Thoracic aorta endothelial cell (primary cell): ENCODE results near the gene SLC1A1.

DNA sequence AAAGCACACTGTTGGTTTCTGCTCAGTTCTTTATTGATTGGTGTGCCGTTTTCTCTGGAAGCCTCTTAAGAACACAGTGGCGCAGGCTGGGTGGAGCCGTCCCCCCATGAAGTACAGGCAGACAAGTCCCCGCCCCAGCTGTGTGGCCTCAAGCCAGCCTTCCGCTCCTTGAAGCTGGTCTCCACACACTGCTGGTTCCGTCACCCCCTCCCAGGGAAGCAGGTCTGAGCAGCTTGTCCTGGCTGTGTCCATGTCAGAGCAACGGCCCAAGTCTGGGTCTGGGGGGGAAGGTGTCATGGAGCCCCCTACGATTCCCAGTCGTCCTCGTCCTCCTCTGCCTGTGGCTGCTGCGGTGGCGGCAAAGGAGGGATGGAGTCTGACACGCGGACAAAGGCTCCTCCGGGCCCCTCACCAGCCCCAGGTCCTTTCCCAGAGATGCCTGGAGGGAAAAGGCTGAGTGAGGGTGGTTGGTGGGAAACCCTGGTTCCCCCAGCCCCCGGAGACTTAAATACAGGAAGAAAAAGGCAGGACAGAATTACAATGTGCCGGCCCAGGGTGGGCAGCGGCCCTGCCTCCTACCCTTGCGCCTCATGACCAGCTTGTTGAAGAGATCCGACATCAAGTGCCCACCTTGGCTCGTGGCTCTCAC lies 14.6 kb downstream of the WASHC1 start:
- CAGE, long polyA plus RNA, result no peak

DNA sequence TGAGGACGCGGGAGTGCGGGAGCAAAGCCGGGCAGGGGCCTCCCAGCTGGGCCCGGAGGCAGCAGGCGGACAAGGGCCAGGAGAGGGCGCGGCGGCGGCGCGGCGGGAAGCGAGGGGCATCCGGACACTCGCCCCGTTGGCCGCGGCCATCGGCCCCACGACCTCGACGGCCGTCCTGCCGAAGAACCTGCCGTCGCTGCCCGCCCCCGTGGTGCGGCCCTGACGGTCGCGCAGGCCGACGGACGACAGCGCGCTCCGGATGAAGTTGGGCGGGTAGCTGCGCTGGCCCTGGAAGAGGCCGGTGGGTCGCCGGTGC lies 43.7 kb upstream of the WASHC1 start:
- CAGE, long polyA plus RNA, result no peak

GRCh38 chr9:211407-211960 lies 3.2 kb upstream of the DOCK8 start:
- CAGE, long polyA plus RNA, result no peak

GRCh38 chr9:297056-297422 lies 82.4 kb downstream of the DOCK8 start:
- CAGE, long polyA plus RNA, result no peak

DNA sequence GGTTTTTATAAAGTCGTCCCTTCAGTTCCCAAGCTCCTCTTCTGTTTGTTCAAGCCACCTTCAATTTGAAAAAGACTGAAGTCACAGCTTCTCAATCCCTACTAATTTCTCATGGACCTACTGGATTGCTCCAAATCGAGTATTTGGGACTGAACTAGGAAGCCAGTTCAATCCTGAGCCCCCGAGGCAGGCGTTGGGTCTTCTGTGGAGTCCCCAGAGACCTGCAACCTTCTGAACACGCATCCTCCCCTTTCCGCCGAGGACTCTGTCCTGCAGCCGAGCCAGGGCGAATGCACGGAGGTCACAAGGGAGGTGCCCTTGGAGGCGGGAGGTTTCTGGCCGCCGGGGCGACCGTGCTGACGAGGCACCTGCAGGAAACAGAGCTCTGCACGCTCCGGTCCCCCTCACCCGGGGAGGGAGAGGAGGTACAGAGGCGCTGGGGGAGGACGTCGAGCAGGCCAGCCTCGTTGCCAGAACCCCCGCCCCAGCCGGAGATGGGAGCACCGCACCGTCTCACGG lies 737 bp upstream of the KANK1 start:
- CAGE, long polyA plus RNA, result no peak

DNA sequence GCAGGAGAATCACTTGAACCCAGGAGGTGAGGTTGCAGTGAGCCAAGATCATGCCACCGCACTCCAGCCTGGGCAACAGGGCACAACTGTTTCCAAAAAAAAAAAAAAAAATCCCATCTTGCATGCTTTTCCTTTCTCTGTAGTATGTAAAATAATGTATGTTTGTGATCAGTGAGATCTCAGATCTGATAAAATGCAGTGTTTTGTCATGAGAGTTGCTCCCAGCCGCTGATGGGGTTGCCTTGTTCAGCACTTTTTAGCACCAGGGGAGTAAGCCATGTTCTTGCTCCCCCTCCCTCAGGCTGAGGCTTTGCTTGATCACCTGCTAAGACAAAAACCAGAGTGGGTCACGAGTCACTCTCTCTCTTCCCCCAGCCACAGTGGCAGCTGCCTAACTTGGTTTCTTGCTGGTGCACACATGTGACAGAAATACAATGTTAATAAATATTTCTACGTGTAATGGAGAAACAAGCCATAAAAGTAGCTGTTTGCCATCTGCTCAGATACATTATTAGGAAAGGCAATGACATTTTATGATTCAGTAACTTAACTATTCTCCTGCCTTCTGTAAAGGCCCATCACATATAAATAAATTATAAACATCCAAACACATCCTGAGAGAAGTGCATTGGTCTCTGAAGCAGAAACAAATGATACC lies 124.6 kb downstream of the KANK1 start:
- CAGE, long polyA plus RNA, result no peak

GRCh38 chr9:655786-656545 lies 151.5 kb downstream of the KANK1 start:
- CAGE, long polyA plus RNA, result no peak

GRCh38 chr9:971612-972420 lies 4.6 kb upstream of the DMRT3 start:
- CAGE, long polyA plus RNA, result no peak

DNA sequence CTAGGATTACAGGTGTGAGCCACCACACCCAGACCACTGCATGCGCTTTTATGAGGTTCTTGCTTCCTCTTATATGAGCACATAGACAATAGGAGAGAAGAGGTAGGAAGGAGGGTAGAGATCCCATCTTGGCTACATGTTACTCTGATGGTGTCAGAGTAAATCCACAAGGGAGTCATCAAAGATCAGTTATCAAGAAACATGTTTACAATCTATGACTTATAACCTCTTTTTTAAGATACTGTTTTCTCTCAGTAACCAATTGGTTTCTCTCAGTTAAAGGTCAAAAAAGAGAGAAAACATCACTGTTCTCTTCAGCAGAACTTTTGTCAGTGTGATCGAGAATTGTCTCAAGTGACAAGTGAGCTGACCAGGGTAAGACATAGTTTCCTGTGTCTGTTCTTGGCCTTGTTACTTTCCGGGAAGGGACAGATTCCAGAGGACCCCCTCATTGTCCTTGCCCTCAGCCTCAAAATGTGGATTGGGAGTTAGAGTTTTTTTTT lies 248.9 kb downstream of the DMRT2 start:
- CAGE, long polyA plus RNA, result no peak

- CAGE, long polyA plus RNA, result no peak
These were observed 2.3 kb downstream of the SMARCA2 start for GRCh38 chr9:2017264-2017950.

DNA sequence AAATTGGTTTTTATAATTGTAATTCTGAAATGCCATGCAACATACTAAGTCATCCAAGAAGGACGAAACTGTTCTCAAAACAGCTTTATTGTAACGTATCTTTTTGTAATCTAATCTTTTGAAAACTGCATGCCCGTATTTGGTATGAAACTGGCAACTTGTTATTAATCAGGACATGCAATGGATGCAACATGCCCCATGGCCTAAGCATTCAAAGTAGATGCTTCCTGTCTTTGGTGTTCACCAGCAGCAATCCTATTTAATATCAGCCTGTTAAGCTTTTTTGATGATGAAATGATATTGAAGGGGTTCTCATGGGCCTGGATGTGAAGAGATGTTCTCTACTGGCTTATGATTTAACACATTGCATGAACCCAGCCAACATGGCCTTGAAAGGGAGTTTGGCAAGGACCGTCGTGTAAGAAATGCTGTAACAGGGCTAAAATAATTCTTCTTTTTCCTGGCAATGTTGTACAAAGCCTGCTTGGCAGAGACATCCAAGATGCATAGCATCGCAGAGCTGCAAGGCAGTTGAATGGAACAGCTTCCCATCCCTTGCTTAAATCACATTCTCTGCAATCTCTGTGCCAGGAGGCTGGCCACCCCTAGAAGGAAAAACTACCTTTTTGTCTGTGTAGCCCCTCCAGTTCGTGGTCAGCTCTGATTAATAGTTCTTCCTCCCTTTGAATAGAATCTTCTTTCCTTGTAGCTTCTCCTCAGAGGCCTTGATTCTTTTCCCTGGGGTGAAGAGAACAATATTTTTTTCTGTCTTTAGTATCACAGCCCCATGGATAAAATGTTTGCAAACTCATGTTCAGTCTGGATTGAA lies 111.3 kb downstream of the SMARCA2 start:
- CAGE, long polyA plus RNA, result no peak

- CAGE, long polyA plus RNA, result no peak
These were observed 274.2 kb downstream of the SMARCA2 start for GRCh38 chr9:2289357-2289740.

DNA sequence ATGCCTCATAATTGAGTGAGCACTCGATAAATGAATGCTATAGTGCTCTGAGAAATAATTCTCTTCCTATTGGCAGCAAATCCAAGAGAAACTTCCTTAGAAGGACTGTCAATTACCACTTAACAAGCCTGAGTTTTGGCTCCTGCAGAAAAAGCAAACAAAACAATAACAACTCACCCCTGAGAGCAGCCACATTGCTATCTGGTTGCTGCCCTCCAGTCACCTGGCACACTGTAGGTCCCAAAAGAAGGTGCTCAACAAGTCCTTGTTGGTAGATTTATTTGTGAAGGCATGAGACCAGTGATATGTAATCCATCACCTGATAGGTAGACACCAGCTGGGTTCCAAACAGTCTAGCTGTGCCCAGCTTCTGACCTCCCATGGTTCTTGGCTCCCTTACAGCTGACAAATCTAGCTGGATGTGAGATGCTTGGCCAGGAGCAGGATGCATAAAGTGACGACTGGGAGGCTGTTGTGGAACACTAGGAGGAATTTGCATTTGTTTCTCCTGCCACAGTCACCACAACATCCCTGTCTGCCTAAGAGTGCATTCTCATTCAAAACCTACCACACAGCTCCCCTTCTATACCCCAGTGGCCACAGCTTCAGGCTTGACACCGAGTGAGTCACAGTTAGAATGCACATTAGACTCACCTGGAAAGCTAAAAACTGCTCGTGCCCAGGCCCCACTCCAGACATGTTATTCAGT lies 7.9 kb upstream of the VLDLR start:
- CAGE, long polyA plus RNA, result no peak

- CAGE, long polyA plus RNA, result no peak
These were observed 40.7 kb downstream of the KCNV2 start for GRCh38 chr9:2757920-2758496.

- CAGE, long polyA plus RNA, result no peak
These were observed 195.4 kb downstream of the RFX3 start for GRCh38 chr9:3330299-3330850.

GRCh38 chr9:3527212-3527614 lies 1.4 kb upstream of the RFX3 start:
- CAGE, long polyA plus RNA, result no peak

DNA sequence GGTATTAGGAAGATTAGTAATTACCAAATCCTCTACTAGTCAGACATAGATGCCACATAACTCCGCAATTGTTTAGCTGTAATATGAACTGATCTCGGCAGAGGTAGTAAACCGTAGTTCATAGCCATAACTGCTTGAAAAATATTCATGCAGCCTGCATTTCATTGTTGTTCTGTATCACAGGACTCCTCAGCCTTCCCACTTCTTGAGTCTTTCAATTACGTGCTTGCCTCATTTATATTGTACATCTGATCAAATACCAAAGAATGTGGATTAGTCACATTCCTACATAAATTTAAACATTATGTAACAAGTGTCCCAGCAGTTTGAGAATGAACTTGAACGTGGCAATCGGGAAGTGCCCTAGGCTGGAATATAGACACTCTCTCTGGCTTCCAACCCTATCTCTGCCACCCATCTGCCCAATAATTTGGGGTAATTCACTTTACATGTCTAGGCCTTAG lies 214.9 kb upstream of the RFX3 start:
- CAGE, long polyA plus RNA, result no peak

DNA sequence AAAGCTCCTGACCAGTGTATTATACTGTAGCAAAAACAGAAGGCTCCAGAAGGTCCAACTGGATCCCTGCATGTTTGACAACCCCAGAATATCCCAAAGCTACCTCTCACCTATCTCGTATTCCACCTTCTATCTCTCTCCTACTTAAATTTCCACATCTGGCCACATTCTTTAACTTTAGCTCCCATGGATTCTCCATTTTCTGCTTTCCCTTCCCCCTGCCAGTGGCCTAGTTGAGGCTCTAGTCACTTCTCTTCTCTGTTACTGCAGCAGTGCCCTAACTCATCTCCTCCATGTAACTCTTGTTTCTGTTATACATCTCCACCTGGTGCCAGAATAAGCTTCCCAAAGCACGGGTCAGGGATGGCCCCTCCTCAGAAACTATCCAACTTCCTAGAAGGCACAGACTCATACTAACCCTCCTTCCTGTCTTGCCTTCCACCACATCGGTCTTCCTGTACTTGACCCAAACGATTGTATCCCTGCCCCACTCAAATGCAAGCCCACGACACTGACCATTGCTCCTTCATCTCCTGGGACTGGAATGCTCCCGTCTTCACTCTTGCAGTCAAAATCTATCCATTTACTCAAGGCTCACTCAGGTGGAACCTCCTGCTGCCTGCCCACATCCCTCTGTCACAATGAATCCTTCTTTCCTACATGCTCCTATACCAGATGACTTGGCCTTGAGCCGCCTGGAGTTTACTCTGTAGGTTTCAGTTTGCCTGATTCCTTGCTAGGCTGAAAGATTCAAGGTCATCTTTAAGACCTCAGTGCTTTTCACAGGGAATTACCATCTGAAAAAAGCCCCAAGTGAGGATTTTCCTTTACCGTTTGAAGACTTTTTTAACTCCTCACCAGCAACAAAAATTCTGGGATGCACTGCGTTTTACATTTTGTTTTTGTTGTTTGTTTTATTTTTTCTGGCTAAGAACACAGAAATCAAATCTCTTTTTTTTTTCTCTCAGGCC lies 264.3 kb downstream of the GLIS3 start:
- CAGE, long polyA plus RNA, result no peak

GRCh38 chr9:4489884-4490718 lies at the start of gene SLC1A1:
Gene SLC1A1 (plus strand): TSS chr9:4490468.
- CAGE, long polyA plus RNA, result no peak

DNA sequence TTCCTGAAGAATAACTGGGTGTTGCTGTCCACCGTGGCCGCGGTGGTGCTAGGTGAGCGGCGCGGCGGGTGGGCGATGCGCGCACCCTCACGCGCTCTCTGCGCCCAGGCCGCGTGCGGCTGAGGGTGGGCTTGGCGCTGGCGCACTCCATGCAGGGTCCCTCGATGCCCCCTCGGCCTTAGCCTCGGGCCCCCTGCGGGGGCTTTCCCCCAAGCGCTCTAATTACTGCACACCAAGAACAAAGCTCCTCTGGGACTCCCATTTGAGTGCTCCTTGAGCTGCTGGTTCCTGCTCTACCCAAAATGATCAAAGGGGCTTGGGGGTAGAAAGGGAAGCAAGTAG lies 422 bp downstream of the SLC1A1 start:
- CAGE, long polyA plus RNA, result no peak